ENCODE measurements around the gene C21orf91.

- RRBS: no CpG with 5 or more reads among the region's 12 CpGs
These were observed 550.4 kb downstream of the USP25 start for GRCh38 chr21:16280042-16280661.

GRCh38 chr21:16308125-16308716 is 578.4 kb downstream of the USP25 start:
- RRBS: no CpG with 5 or more reads among the region's 3 CpGs

- RRBS: no CpG with 5 or more reads among the region's 5 CpGs
These were observed 57.5 kb upstream of the CXADR start for GRCh38 chr21:17455331-17455756.

DNA sequence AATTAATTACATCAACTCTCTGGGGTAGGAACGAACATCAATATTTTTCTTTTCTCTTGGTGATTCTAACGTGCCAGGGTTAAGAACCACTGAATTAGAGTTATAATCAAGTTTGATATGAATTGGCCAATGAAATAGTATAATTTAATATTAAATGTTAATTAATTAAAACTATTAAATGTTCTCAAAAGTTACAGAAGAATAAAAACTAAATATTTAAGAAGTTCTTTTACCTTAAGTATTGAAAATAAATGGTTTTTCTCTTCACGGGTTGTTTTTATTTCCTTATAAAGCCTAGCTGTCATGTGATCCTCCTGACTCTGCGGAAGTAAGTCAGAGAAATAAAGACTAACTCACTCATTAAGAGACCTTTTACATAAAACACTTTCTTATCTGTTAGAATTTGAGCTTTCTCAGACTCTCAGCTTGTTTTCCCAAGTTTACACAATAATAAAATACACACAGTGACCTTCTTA is 45.7 kb upstream of the CXADR start:
- RRBS: no CpG with 5 or more reads among the region's 4 CpGs

DNA sequence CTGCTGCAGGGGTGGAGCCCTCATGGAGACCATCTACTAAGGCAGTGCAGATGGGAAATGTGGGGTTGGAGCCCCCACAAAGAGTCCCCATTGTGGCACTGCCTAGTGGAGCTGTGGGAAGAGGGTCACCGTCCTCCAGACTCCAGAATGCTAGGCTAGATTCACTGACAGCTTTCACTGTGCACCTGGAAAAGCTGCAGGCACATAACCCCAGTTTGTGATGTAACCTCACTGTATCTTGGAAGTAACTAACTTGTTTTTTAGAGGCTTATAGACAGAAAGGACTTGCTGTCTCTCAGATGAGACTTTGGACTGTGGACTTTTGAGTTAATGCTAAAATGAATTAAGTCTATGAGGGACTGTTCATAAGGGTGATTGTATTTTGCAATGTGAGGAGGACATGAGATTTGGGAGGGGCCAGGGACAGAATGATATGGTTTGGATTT is 10.7 kb downstream of the C21orf91 start:
- RRBS: no CpG with 5 or more reads among the region's 1 CpG

- RRBS: 1% methylated on average over 44 of the region's 114 CpGs
These were observed at the start of gene C21orf91 for GRCh38 chr21:17818531-17819538. Gene C21orf91, minus strand, starts transcription at chr21:17819356.

DNA sequence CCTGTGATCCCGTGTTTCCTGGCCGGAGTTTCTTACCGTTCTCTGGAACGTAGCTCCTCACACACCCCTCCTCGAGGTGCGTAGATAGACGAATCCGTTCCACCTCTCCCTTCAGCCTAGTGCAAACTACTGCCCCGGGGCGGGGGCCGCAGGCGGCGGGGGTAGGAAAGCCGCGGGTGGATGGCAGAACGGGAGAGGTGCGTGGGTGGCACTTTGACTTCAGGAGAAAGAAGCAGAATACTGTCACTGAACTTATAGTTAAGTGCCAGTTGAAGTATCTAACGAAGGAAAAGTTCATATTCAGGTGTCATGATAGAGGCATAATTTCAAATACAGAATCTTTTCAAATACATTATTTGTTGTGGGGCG is 367 bp upstream of the C21orf91 start:
- RRBS: 1% methylated on average over 5 of the region's 19 CpGs

- RRBS: no CpG with 5 or more reads among the region's 1 CpG
These were observed 941.6 kb upstream of the TMPRSS15 start for GRCh38 chr21:19345175-19345517.

GRCh38 chr21:20968424-20968697 is 29.8 kb upstream of the NCAM2 start:
- RRBS: no CpG with 5 or more reads among the region's 3 CpGs

- RRBS: no CpG with 5 or more reads among the region's 5 CpGs
These were observed 201.9 kb downstream of the NCAM2 start for GRCh38 chr21:21200045-21200606.

DNA sequence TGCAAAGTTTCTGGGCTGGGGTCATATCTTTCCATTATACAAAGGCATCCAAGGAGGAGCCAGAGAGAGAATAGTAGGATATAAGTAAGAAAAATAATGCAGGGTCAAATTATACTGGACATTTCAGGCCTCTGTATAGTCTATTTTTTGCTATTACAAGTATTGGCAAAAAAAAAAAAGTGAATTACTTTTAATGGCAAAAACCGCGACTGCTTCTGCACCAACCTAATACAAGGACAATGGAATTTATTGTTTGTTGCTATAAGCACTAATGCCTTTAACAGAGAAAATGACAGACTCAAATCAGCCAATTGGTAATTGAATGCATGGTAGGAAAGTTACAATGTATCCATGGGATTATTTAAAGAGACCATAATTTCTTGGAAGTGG is 1061.9 kb downstream of the MRPL39 start:
- RRBS: no CpG with 5 or more reads among the region's 2 CpGs

DNA sequence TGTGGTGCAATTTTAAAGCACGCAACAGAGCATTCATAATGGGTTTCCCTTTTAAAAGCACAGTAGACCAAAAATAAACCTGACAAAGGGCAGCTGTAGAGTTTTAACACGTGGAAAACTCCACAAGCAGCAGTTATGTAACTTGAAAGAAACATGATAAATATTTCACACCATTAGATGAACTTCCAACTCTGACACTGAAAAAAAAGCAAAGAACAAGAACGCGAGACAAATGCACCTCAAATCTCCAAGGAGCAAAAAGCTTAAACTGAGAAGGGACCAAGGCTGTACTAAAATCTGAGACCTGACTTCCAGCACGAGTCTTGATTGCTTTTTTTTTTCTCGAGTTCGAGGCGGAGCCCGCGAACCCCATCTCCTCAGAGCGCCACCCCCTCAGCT is 252 bp upstream of the JAM2 start:
- RRBS: no CpG with 5 or more reads among the region's 11 CpGs

GRCh38 chr21:25756114-25756780 is 21.5 kb downstream of the GABPA start:
- RRBS: no CpG with 5 or more reads among the region's 5 CpGs

DNA sequence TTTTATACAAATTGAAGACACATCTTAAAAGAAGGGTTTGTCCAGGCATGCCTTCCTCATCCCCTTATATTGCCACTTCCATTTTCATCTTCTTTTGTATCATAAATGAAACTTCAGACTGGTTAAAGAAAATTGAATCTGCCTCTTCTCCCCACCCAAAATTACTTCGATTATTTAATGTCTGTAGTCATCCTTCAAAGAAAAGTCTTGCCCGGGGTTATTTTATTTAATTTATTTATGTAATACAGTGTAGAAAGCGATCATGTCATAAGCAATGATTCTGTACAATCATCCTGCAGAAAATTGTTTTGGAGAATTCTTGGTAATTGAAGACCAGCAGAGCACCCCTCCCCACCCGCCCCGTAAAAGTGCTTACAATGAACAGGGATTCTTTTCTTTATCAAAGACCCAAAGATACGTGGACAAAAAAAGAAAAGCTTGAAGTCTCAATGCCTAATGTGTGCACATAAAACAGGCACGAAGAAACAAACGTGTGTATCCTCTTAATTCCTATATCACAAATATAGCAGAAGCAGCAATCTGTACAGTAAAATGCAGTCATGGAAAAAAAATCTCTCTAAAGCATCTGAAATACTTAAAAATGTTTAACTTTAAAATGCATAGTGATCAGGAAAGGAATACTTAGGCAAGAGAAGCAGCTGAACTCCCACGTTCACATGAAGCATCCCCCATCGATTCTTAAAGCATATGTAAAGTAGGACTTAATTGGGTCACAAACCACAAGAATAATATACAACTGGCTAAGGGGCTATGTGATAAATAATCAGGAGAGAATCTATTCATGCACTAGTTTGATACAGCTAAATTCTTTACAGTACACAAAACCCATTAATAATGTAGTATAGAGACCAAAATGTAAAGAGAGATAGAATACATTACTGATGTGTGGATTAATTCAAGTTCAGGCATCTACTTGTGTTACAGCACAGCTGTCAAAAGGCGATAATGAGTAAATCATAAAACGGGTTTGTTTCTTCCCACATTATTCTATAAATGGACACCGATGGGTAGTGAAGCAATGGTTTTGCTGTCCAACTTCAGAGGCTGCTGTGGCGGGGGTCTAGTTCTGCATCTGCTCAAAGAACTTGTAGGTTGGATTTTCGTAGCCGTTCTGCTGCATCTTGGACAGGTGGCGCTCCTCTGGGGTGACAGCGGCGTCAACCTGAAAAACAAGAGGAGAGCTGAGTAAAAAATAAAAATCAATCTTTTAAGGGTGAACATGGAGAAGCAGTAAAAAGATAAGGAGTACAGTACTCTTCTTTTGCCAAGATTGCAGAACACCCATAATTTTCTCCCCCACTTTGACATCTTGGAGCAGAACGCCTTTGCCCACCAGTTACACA is 146.3 kb downstream of the GABPA start:
- RRBS: no CpG with 5 or more reads among the region's 20 CpGs

DNA sequence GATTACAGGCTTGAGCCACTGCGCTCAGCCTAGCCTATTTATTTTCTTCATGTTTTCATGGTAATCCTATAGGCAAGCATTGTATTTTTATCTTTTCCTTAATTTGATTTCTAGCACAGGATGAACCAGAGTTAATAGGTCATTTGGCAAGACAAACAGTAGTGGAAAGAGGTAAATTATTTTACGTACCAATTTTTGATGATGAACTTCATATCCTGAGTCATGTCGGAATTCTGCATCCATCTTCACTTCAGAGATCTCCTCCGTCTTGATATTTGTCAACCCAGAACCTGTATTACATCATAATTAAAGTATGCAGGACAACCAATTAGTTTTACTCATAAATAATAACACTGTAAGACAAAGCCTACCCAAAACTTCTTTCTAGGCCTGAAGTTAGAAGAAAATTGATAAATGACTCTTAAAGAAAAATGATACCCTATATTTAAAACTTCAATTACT is 162.6 kb downstream of the GABPA start:
- RRBS: no CpG with 5 or more reads among the region's 4 CpGs

GRCh38 chr21:25975132-25975433 is 195.5 kb downstream of the APP start:
- RRBS: no CpG with 5 or more reads among the region's 2 CpGs

- RRBS: no CpG with 5 or more reads among the region's 3 CpGs
These were observed 183.6 kb downstream of the APP start for GRCh38 chr21:25987011-25987352.

DNA sequence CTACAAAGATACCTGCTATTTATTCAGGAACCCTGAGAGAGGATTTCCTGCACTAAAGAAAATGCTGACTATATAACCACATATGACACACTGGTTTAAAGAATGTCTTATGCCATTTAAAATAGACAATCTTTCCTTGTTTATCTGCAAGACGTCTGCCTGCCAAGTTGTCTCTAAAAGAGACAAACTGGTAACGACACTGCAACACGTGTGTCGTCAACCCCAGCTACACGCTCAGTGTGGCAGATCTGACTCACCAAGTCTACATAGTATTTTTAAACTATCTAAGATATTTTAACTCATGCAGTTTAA is 42.6 kb downstream of the APP start:
- RRBS: no CpG with 5 or more reads among the region's 5 CpGs

DNA sequence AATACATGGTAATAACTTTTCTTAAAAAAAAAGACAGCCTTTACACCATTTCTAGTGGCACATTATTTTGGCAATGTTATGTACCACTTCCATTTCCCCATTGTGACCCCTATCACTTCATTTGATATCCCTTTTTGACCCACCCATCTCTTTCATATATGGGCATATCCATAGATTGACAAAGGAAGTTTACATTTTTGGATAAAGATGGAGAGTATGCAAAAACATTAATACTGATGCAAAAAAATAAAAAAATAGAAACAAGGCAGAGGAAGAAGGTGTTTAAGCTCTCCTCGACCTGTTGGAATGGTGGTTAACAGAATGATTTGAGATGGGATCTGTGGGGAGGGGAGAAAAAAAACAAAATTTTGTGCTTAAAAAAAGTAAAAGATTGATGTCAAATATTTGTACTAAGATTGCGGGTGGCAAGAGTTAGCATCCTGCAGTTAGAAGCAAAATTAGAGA is 65.0 kb upstream of the APP start:
- RRBS: no CpG with 5 or more reads among the region's 2 CpGs

All from AG10803 (cell line).